H4 (cell line): ENCODE results near the gene GTPBP8.

DNA sequence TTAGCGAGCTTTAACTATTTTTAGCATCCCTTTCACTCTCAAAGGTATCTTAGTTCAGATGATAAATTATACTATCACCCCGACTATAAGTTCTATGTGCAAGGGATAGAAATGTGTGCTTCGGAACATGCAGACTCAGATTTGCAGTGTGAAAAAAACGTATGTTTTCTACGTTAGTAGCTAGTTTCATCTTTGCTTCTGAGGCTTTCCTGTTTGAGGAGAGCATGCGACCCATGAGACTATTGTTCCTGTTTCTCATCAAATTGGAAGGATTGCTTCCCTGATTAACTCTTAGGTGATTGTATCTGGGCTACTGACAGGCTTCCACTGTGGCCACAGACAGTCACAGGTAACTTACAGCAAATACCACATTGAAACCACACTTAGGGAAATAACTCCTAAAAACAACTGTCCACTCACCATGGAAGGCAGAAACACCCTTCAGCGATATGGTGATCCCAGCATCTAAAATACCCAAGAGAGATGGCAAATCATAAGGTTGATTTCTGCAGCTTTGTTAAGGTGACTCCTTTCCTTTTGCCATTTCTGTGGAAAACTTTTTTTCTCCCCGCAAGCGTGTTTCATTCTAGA, 5.4 kb downstream of the GCSAM start:
- RAMPAGE, long total RNA, result no peak

DNA sequence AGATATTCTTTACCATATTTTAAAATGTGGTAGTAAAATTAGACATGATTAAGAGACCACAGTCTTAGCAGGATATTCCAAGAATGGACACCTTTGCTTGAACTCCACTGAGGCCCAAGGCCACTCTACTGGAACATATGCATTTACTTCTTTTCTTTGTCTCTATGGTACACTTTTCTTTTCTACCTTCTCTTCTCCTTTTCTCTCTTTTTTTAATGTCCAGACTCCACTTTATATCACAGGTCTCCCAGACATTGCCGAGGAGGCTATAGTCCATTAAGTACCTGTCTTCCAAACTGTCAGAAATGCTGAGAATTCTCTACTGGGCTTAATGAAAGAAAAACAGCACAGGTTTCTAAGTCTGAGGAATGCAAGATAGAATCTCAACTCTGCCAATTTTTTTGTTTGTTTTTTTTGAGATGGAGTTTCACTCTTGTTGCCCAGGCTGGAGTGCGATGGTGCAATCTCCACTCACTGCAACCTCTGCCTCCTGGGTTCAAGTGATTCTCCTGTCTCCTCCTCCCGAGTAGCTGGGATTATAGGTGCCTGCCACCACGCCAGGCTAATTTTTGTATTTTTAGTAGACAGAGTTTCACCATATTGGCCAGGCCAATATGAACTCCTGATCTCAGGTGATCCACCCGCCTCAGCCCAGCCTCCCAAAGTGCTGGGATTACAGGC, 45.3 kb downstream of the CD200 start:
- RAMPAGE, long total RNA, result no peak

DNA sequence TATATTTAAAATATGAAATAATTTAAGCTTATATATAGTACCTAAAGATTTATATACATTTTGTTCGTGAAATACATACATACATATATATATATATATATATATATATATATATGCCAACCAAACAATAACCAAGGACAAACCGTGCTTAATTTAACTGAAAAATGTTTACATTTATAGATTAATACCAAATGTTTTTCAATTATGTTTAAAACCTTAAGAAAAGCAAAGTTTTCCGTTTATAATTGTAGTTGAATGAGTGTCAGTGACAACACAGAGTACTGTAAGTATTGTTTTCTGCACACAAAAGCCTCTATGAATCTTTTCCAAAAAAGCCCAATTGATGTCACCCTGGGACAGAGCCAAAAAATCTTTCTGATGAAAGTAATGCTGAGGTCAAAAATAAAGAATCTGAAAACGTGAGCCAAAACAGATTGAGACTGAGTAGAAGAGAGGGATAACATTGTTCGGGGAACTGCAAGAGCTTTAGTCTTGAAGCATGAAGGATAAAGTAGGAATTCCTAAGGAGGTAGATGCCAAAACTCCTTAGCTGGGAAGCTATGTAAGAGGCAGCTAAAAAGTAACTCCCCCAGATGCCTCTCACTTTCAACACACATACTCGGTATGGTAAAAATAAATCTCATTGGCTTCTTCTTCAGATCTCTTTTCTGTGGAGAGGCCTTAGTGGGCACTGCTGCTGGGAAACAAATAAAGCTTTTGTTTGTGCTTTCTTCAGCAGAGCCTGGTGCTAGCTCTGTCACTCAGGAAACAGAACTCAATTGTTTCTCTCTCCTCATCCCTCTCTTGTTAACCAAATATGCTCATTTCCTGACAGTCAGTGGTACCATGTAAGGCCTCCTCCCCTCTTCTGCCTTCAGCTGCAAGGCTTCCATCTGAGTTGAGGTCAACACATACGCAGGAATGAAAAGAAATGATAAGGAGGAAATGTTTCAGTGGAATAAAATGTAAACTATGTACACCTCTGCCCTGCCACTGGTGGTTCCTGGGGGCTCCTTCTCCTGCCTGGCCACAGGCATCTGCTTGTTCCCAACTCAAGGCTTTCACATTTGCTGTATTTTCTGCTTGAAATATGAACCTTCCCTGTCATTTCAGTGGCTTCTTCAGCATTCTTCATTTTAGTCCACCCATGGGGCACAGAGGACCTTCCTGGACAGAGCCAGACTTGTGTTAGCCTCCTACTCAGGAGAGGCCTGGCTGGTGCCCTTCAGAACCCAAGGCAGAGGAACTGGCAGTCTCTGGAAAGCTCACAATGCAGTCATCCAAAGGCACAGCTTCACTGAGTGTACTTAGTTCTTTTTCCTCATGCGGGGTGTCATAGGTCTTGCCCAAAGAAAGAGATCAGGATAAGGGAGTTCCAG, 58.1 kb downstream of the CD200 start:
- RAMPAGE, long total RNA, result no peak

DNA sequence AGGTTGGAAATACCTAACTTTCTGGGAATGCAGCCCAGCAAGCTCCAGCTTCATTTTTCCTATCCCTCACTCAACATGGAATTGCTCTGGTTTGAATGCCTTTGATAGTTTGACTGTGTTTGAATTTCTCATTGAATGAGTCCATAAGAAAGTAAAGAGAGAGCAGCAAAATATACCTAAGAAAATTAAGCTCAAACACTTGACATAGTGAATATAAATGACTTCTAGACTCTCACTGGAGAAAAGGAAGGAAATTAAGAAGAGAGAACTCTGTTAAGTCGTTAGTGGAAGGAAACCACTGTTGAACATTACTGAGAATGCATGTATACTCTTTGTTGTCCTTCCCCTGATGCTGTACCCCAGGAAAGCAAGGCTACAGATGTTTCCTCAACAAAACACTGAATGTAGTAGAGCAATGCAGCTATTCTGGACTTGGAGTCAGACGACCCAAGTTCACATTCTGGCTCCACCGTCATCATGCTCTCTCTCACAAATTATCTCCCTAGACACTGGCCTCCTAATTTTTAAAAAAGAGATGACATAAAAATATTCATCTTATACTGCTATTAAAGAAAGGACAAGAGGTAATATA, 62.4 kb downstream of the CD200 start:
- RAMPAGE, long total RNA, result no peak

GRCh38 chr3:112419166-112419746, 80.0 kb downstream of the BTLA start:
- RAMPAGE, long total RNA, result no peak

- RAMPAGE, long total RNA, result no peak
Measured at GRCh38 chr3:112563066-112563536, 1.3 kb downstream of the SLC35A5 start.

- RAMPAGE, long total RNA, result no peak
Measured at GRCh38 chr3:112774779-112775292, 71.8 kb downstream of the CD200R1L start.

DNA sequence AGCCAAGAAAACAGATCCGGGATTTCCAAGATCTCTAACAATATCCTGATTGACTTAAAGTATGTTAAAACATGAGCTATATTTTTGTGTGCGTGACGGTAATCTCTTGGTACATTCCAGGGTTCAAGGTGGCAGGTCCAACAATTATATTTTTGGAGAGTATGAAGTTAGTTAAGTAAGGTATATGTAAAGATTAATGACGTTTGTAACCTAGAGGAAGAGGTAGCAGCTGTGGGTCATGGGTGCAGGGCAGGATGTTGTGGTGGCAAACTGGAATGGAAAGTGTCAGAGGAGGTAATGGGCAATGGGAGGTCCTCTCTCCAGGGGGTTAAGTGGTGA, 931 bp upstream of the CD200R1L start:
- RAMPAGE, long total RNA, result no peak

DNA sequence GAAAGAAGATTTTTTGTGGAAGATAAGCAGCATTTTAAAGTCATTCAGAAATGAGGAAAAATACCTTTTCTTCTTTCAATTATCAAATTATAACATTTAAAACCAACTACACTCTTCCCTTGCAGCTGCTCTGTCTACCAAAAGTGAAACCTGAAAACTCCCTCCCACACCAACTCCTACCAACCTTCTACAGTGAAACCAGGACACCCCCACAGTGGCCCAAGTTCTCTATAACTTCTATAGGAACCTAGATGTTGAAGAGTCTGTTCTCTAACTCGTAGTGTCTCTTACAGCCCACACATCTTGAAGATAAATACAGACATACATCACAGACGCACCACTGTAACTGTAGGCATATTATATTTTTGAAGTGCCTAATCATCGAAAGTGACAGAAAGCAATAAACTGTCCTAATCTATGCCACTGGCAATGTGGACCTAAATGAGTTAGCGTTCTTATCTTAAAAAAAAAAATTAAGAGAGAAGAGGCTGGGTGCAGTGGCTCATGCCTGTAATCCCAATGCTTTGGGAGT, 1.2 kb downstream of the CD200R1 start:
- RAMPAGE, long total RNA, result no peak

DNA sequence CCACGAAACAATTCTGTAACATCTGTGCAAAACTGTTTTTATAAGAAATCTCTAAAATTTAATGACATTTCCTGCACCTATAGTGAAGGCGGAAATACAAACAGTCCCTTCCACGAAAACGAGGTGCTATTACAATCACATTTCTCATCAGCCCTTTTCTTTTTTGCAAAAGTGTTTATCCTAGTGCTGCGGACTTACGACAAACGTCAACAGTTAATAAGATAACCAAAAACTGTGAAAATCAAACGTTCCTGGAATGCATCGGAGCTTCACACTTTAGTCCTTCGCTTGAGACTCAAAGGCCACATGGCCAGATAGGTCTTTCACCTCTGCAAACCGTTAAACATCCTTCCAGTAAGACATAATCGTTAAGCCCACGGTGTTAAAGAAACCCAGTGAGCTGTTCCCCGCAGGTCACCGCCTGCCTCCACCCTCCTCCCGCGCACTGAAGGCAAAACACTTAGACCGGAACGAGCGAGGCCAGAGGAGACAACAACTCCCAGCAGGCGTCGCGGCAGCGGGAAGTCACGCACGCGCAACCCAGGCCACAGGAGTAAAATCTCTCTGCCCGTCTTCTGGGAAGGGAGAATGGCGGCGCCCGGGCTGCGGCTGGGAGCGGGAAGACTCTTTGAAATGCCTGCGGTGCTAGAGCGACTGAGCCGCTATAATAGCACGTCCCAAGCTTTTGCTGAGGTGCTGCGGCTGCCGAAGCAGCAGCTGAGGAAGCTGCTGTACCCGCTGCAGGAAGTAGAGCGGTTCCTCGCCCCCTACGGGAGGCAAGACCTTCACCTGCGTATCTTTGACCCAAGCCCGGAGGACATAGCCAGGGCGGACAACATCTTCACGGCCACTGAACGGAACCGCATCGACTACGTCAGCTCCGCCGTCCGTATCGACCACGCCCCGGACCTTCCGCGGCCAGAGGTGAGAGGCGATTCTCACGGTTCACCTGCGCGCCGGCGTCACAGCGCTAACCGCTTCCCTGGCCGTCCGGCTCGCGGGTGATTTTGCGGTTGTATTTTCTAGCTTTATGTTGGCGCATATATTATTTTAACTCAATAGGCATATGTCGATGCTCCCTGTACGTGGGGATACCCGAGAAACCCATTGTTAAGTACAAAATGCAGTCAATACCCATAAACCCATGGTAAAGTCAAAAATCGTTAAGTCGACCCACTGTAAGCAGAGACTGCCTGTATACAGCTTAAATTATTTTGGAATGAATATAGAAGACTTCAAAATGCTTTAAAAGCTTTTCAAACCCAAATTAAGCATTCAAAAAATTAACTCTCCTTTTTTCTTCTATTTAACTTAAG, at the start of gene GTPBP8:
TSS of gene GTPBP8 (plus strand) at position 573 of the 1,316 bp plus-strand sequence.
- RAMPAGE, long total RNA, result no peak

DNA sequence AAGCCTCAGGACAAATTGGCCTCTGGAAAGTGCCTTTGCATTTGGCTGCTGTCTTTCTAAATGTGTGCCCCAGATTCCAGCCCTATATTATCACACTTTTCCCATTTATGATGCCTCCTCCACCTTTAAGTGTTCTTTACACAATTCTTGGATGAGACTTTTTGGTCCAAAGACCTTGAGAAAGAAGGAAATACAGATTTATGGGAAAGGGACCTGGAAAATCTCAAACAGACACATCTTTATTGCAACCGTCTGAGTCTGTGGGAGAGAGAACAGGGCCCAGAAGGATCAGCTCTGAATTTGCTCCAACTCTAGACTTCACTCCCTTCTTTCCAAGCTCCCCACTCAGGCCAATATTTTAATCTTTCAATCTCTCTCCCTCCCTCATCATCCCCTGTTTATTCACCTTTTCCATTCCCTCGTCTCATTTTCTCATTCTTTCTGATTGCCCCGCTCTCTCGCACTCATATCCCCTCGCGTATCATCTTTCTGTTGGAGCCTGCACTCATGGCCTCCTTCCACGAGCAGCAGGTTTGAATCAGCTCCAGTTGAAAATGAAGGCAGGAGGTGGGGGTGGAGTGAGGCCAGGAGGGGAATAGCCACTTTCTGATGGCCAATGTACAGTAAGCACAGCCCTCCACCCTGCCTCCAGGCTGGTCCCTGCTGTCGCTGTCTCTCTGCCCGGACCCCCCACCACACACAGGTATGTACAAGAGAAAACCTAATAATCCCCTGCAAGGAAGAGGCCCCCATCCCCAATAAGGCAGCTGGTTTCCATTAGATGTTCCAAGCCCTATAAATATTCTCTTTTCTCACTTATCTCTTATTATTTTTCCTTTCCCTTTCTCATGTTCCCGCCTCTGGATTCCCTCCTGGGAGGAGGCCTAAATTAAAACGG, 63.6 kb upstream of the BOC start:
- RAMPAGE, long total RNA, result no peak

GRCh38 chr3:113221951-113222447, 10.6 kb downstream of the BOC start:
- RAMPAGE, long total RNA, result no peak

DNA sequence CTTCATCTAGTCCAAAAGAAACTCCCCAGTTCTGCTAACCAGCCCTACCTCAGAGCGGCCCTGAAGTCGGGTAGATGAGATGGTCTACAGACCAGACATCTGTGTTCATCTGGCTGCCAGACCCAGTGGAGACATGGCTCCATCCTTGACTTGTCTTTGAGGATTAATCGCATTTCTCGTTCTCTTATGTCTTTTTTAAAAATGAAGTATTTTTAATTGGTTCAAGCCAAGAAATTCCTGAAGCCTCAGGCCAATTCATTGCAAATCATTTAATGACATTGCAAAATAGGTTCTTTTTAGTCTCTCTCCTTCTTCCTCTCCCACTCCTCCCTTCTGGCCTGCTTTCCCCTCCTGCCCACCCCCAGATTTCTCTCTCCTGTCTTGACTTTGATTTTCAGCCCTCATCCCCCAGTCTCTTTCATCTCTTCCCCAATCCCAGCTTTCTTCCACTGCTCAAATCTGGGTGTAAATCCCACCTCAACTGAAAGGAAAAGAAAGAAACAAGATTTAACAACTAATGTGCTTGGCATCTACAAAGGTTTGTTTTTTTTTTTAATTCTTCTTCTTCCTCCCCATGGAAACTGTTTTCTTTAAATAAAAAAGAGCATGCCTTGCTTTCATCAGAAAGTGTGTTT, 50.2 kb downstream of the BOC start:
- RAMPAGE, long total RNA, result no peak

DNA sequence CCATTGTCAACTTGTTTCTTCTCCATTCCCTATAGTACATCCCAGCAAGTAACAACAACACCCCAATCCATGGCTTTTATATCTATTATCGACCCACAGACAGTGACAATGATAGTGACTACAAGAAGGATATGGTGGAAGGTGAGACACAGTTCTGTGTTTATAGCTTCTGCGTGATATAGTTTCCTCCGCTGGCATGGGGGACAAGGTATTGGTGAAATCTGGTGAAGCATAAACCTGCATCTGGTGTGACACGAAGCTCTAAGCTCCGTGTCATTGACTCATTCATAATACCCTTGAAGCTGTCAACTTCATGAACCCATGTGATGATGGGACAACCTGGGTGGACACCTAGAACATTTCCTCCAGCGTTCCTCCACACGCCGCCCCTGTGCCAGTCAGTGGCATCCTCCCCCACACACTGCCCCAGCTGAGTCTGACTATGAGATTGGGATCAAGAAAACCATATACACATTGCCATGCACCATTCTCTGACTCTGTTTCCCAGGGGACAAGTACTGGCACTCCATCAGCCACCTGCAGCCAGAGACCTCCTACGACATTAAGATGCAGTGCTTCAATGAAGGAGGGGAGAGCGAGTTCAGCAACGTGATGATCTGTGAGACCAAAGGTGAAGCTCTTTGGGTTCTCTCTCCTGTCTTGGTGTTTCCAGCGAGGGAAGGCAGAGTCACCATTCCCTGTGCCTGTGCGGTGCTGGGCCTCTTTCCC, 69.3 kb downstream of the BOC start:
- RAMPAGE, long total RNA, result no peak

DNA sequence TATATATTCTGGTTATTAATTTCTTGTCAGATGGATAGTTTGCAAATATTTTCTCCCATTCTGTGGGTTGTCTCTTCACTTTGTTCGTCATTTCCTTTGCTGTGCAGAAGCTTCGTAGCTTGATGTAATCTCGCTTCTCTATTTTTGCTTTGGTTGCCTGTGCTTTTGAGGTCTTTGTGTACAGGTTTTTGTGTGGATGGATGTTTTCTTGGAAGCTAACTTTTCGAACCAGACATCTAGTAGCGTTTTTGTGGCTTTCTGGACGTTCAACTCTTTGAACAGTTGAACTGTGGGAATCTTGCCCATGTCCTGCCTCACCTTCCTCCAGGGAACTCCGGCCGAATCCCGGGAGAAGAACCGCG, 70.7 kb downstream of the USF3 start:
- RAMPAGE, long total RNA, result no peak

DNA sequence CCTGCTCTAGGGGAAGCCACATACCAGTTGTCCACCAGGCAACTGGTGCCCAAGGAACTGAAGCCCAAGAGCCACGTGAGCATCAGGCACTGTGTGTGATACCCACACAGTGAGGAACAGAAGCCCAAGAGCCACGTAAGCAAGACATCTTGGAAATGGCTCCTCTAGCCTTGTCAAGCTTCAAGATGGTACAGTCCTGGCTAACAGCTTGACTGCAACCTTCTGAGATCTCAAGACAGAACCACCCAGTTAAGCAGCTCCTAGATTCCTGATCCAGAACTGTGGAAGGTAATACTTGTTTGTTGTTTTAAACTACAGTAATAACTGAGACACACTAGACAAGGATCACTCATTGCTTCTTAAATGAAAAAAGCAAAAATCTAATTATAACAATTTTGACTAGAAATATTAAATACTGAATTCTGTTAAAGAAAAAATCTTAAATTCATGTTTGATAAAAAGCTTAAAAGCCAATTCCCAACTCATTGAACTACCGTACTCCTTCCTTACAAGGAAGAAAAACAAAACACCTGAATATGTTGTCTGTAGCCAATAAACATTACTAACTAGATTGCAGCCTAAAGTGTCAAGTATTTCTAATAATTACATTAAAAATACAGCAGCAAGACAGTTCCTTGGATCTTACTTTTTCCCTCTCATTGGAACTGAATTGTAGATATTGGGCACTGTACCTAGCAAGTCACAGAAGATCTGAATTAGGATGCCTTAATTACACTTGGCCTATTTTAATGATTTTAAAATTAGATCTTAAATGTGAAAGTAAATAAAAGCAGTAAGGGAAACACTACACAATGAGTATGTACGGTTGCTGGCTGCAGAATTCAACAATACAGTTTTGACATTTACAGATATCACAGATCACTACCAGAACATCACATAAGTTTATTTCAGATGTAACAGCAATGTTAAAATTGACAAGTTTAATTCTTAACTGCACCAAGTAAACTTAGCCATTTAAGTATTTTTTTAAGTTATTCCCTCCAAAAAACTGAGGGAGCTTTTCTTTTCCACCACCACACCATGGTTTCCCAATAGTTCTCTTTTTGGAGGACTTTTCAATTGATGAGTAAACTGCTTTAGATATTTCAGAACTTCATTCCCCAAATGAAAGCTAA, 22.0 kb upstream of the USF3 start:
- RAMPAGE, long total RNA, result no peak

GRCh38 chr3:113748688-113749292, 2.0 kb downstream of the ATP6V1A start:
- RAMPAGE, long total RNA, result no peak

- RAMPAGE, long total RNA, result no peak
Measured at GRCh38 chr3:113873773-113874274, 35.2 kb downstream of the GRAMD1C start.

- RAMPAGE, long total RNA, result no peak
Measured at GRCh38 chr3:114036494-114037023, 19.8 kb downstream of the CCDC191 start.

GRCh38 chr3:114221416-114222038, 15.9 kb downstream of the ZNF80 start:
- RAMPAGE, long total RNA, result no peak